AG04450 (cell line): ENCODE measurements around a stretch of chr12.

GRCh38 chr12:210270-210849 lies 3.6 kb downstream of the SLC6A12 start:
- CAGE, long polyA plus RNA: no peak
- RRBS: no CpG with 5 or more reads among the region's 12 CpGs

DNA sequence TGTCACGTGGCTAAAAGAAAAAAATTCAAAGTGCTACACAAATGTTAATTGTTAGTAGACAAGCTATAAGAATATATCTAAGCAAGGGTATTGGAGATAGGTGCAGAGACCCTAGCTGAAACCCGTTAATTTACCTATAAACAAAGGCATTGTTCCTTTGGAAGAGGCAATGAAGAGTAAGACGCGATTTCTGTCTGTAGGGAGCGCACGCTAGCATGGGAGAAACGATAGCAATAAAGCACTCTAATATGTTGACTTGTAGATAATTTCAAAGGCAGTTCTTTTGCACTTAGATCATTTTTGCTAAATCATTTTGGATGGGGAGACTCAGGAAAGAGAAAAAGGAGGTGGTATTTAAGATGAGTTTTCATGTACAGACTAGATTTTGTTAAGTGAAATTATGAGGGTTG lies 634 bp downstream of the CCDC77 start:
- CAGE, long polyA plus RNA: no peak
- RRBS: no CpG with 5 or more reads among the region's 7 CpGs

GRCh38 chr12:464602-465437 lies 5.1 kb downstream of the B4GALNT3 start:
- CAGE, long polyA plus RNA: no peak
- RRBS: no CpG with 5 or more reads among the region's 17 CpGs

DNA sequence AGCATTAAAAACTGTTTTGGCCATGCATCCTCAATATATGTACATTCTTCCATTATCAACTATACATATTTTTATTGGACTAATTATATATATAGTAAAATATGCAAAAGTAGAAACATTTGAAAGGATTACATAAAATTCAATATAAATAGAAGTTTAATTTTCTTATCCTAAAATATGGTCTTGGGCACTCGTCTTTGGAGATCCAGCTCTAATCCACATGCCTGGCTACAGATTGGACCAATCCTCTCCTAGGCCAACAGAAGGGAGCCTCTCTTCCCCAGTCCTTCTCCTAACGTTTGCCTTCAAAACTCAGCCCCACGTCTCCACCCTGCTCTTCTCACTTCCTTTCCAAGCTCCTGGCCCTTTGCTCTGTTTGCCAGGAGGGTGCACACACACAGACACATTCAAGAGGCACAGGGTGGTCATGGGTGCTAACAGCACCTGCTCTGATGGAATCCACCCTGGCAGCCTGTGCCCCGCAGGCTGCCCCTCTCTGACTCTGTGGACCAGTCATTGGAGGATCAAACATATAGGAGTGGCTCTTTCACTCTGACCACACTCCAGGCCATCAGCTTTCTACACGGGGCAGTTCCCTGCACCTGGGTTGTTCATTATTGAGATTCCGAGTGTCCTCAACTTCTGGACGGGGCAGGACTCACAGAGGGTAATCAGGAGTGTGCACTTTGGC lies 95.0 kb downstream of the NINJ2 start:
- CAGE, long polyA plus RNA: no peak
- RRBS: no CpG with 5 or more reads among the region's 7 CpGs

- CAGE, long polyA plus RNA: no peak
- RRBS: no CpG with 5 or more reads among the region's 10 CpGs
Observed at GRCh38 chr12:666656-667174, 3.5 kb upstream of the NINJ2 start.

- CAGE, long polyA plus RNA: no peak
- RRBS: no CpG with 5 or more reads among the region's 3 CpGs
Observed at GRCh38 chr12:672053-672351, 8.8 kb upstream of the NINJ2 start.

DNA sequence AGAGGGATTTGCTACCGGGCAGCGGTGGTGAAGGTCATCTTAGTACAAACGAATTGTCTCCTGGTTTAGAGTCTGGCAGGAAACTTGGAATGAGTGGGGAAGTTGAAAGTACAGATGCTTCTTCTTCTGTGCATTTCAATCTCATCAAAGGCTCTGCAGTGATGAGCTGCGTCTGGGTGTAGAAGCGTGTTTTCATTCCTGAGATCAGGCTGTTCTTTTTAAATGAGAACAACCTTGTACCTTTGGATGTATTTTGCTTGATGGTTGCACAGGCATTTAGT lies 2.1 kb downstream of the WNK1 start:
- CAGE, long polyA plus RNA: no peak
- RRBS: no CpG with 5 or more reads among the region's 5 CpGs

DNA sequence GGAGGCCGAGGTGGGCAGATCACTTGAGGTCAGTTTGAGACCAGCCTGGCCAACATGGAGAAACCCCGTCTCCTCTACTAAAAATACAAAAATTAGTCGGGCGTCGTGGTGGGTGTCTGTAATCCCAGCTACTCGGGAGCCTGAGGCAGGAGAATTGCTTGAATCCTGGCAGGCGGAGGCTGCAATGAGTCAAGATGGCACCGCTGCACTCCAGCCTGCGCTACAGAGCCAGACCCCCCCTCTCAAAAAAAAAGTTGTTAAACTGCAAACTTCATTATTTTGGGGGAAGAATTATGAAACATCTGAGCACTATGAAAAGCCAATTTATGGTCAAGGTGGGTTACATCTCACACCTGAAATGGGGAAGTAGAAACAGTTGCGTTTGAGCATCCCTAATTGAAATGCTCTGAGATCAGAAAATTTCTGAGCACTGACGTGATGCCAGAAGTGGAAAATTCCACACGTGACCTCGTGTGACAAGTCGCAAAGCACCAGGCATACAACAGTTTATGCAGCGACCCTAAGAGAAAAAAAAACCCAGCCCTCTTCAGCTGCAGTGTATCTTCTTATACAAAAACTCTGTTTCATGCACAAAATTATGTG lies 37.6 kb downstream of the RAD52 start:
- CAGE, long polyA plus RNA: no peak
- RRBS: no CpG with 5 or more reads among the region's 15 CpGs

DNA sequence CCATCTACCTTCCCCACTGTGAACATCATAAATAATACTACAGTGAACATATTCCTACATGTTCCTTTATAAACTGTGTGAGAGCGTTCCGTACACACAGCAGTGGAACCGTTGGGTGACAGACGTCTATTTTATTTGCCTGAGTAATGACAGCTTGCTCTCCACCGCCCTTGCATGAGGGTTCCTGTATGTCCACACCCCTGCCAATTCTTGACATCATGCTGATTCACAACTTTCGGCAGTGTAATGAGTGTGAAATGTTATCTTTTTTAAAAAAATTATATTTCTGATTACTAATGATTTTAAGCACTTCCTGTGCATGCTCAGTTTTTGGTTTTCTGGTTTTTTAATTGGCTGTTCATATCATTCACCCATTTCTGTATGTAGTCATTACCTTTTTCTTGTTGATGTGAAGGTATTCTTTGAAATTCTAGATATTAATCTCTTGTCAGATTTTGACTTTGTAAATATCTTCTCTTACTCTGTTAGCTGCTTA lies 4.3 kb upstream of the RAD52 start:
- CAGE, long polyA plus RNA: no peak
- RRBS: no CpG with 5 or more reads among the region's 6 CpGs

DNA sequence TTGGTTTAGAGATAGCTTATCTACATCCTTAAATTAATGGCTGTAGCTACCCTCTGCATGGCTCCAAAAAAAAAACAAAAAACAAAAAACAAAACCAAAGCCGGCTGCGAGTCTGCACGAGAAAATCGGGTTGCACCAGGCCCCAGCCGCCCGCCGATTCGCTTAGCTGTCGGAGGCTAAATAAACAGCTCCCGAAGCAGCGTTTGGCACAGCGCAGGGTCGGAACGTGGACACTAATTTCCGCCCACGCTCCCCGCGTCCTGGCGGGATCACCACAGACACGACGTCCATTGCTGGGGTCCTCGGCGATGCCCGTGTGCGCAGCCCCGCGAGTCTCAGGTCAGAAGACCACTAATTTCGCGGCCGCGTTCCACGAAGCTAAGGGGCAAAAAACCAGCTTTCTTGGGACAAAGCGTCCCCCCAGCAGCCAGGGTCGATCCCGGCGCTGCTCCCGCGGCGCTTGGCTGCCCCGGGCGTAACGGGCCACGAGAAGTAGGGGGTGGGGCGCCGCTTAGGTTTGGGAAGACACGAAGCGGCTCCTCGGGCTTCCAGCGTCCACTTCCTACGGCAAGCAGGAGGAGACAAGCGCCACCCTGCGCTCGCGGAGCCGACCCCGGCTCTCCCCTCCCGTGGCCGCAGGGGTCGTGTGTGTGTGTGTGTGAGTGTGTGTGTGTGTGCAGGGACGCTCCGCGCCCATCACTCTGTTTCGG lies 577 bp upstream of the ERC1 start:
- CAGE, long polyA plus RNA: no peak
- RRBS: no CpG with 5 or more reads among the region's 63 CpGs

GRCh38 chr12:1022923-1023525 lies 32.0 kb downstream of the ERC1 start:
- CAGE, long polyA plus RNA: no peak
- RRBS: no CpG with 5 or more reads among the region's 2 CpGs

DNA sequence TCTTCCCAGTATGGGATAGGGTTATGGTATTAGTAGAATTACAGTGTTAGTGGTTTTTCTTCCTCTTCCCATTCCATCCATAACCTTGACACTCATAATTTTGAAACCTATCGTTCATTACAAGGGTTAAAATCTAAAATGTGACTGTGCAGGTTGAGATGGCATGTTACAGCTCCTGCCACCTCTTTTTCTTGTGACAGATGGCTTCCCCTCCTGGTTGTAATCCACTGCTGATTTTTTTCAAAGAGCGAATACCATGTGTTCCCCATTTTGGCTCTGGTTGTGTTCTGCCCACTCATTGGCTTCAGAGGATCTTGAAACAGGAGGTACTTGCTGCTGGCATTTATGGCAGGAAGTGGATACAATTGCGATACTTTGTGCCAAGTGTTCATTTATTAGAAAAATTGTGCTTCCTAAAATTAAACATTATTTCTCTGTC lies 57.2 kb downstream of the ERC1 start:
- CAGE, long polyA plus RNA: no peak
- RRBS: no CpG with 5 or more reads among the region's 3 CpGs

- CAGE, long polyA plus RNA: no peak
- RRBS: no CpG with 5 or more reads among the region's 11 CpGs
Observed at GRCh38 chr12:1375035-1375631, 219.2 kb downstream of the FBXL14 start.

DNA sequence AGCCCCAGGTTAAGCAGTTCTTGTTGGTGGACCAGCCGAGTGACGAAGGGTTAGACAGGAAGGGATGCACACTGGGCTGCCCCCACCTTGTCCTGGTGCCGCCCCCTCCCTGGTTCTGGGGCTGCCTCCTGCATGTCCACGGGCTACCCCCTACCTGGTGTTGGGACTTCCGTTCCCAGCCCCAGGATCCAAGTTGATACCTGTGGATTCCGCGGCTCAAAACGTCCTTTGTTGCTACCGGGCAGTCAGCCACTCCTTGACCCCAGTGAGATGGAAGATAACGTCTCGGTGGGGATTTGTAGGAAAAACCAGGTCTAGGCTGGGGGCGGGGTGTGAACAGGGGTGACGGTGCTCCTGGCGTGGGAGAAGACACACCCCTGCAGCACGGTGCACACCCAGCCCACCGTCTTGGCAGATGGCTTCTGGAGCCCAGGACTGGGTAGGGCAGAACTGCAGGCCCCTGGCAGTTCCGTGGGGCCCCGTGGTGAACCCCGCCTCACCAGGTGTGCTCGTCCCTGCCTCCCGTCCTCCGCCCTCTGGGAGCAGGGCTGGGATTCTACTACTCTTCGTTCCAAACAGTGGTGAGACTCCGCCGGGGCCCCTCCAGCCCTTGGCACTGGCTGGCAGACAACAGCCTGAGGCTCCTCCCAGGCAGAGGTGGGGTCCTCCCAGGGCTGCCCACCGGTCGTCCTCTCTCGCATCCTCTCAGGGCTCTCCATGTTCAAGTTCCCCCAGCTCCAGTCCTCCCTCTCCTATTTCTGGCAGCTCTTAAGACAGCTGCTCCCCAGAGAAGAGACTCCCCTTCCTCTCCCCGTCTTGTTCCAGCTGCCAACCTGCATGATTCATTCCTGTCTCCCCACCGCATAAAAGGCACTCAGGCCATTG lies 75.6 kb downstream of the FBXL14 start:
- CAGE, long polyA plus RNA: no peak
- RRBS: 7% methylated on average over 2 of the region's 30 CpGs

- CAGE, long polyA plus RNA: no peak
- RRBS: no CpG with 5 or more reads among the region's 9 CpGs
Observed at GRCh38 chr12:1554184-1554805, 40.1 kb downstream of the FBXL14 start.

DNA sequence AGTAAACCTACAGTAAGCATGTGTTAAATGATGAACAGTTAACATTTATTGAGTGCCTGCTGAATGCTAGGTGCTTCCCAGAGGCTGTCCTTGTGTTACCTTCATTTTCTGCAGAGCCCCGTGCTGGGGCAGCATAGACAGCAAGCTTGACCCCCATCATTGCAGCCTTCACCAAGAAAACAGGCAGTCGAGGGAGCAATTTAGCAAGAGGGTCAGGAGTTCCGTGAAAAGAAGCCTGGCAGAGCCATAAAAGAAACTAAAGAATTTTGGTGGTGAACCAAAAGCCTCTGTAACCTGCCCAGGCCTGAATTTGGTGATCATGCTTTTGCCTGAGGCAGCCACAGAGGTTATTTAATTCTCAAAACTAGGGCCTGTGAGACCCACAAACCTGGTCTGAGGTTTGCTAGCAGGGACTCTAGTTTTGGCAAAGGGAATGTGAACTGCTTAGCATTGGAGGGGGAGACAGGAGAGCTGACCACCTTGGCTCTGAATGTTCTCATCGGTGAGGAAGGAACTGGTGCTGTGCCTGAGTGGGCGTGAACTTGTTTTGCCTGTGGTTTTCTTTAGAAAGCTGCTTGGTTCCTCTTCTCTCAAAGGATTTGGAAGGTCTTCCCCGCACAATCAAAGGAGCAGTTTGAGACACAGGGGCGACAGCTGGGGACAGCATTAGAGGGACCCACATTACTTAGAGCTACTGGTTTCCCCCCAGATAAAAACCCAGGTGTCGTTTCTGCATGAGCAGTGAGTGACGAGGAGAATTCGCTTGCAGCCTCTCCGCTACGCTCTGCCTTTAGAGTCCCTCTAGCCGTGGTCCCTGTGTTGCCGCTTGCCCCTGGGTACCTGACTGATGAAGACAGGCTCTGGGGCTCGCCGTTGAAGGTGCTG lies 12.7 kb upstream of the WNT5B start:
- CAGE, long polyA plus RNA: no peak
- RRBS: no CpG with 5 or more reads among the region's 16 CpGs

GRCh38 chr12:1629279-1629541 lies 179 bp downstream of the WNT5B start:
- CAGE, long polyA plus RNA: no peak
- RRBS: no CpG with 5 or more reads among the region's 9 CpGs

GRCh38 chr12:1645716-1646406 lies 16.8 kb downstream of the WNT5B start:
- CAGE, long polyA plus RNA: no peak
- RRBS: 93% methylated on average over 7 of the region's 35 CpGs

GRCh38 chr12:1661341-1662440 lies 29.2 kb upstream of the ADIPOR2 start:
- CAGE, long polyA plus RNA: no peak
- RRBS: 10% methylated on average over 10 of the region's 87 CpGs

- CAGE, long polyA plus RNA: no peak
- RRBS: no CpG with 5 or more reads among the region's 11 CpGs
Observed at GRCh38 chr12:1667782-1668144, 23.1 kb upstream of the ADIPOR2 start.